ENCODE data around the genes SPDYE11 and TBL2.

GRCh38 chr7:72840344-72840658 is 12.3 kb upstream of the TYW1B start:
- RRBS: no CpG with 5 or more reads among the region's 4 CpGs

GRCh38 chr7:73057826-73058188 is at the start of gene SPDYE11:
Gene SPDYE11 (minus strand): TSS chr7:73057911.
- RRBS: no CpG with 5 or more reads among the region's 7 CpGs

DNA sequence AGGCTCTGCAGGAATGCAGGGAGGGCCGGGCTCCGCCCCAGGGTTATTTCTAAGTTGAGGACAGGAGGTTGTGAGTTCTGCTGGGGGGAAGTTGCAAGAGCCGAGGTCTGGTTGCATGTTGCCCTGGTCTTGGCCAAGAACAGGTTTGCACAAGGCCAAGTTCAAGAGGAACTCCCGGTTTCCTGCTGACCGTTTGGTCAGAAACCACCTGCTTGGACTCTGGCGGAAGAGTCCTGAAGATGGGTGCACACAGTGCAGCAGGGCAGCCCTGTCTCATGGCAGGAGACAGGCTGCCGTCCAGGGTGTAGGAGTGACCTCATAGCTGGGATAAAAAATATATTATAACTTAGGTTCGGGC is 72.7 kb downstream of the NSUN5 start:
- RRBS: no CpG with 5 or more reads among the region's 8 CpGs

- RRBS: no CpG with 5 or more reads among the region's 5 CpGs
Measured at GRCh38 chr7:73319745-73320100, 8.2 kb downstream of the TRIM50 start.

DNA sequence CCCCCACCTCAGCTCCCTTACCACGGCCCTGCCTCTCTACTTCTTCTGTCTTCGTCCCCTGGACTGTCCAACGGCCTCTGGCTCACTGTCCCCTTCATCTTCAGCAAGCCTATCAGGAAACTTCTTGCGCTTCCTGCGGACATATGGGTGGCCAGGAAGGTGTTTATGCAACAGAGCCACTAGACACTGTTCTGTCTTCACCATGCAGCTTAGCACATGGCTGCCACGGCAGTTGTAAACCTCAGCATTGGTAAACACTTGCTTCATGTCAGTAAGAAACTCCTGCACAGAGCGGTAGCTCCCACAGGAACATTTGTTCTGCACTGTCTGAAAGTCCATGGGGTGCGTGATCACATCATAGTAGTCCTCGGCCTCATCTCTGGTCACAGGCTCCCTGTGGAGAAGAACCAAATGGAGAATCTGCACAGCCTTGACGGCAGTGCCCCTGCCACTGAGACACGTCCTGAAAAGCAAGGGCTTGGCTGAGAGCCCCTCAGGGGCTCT is 8.6 kb downstream of the FZD9 start:
- RRBS: no CpG with 5 or more reads among the region's 11 CpGs

DNA sequence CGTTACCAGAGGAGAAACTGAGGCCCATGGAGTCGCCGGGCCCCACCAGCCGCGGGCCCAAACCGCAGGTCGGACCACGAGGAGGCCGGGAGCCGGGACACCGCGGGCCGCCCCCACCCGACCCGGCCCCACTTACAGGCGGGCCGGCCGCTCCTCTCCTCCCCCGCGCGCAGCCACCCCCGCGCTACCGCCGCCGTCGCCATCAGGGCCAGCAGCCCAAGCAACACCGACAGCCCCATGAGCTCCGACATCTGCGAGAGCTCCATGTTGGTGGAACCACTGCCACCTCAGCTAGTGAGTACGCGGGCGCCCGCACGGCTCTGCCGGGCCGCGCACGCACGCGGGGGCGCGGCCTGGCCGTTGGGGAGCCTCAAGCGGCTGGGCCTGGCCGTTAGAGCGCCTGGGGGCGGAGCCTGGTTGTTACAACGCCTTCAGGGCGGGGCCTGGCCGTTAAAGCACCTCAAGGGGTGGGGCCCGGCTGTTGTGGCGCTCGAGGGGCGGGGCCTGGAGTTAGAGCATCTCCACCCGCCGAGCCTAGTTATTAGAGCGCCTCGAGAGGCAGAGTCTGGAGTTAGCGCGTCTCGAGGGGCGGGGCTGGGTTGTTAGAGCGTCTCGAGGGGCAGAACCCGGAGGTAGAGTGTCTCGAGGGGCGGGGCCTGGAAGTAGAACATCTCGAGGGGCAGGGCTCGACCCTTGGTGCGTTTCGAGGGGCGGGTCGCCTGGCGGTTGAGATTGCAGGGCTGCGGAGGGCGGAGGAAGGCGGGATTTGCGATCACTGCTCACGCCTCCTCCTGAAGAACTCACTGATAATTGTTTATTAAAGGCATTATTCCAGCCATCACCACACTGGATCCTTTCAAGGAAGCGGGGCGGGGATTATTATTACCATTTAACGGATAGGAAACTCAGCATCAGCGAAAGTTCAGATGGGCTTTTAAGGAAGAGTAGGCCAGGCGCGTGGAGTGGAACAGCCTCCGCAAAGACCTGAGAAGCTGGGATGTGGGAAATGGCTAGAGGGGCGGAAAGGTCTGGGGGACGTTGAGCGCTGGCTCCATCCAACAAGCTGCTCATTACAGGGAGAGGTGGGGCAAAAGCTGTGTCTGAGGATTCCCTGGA is at the start of gene TBL2:
Gene TBL2 (minus strand): TSS at position 296 of the 1,116 bp plus-strand sequence.
- RRBS: under 1% methylated on average over 8 of the region's 90 CpGs

DNA sequence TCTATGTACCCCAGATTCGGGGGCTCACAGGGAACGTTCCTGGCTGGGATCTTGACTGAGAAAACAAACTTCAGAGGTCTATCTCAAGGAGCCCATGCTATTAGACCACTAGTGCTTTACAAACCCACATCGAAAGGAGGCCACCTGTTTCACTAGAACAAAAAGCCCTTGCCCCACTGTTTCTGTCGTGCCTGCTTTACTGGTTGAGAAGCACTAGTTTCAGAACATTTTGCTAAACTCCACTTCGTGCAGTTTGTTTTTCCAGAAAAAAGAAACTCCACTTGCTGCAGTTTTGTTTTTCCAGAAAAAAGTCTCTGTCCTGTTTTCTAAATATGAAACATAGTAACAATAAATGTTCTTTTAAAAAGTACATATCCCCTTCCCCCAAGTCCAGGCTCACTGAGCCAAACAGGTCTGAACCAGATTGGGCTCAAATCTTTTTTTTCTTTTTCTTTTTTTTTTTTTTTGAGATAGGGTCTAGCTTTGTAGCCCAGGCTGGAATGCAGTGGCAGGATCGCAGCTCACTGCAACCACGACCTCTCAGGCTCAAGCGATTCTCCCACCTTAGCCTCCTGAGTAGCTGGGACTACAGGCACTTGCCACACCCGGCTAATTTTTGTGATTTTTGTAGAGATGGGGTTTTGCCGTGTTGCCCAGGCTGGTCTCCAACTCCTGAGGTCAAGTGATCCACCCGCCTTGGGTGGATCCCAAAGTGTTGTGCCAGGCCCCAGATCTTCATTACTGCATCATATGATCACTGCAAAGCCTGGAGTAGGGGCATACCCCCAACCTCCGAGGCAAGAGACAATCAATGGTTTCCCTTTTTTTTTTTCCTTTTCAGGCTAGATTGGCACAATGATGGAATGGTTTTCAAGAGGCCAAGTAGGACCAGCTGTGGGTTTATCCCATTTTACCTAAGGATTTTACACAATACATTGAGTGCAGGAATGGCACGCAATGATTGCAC is 2.9 kb downstream of the DNAJC30 start:
- RRBS: no CpG with 5 or more reads among the region's 13 CpGs

GRCh38 chr7:73766660-73767350 is 3.3 kb downstream of the CLDN3 start:
- RRBS: no CpG with 5 or more reads among the region's 18 CpGs

GRCh38 chr7:73822226-73823077 is 8.3 kb upstream of the CLDN4 start:
- RRBS: no CpG with 5 or more reads among the region's 18 CpGs

GRCh38 chr7:73899712-73900346 is 38.9 kb downstream of the TMEM270 start:
- RRBS: 83% methylated on average over 1 of the region's 19 CpGs

- RRBS: no CpG with 5 or more reads among the region's 12 CpGs
Measured at GRCh38 chr7:74030570-74031200, 2.7 kb downstream of the ELN start.

DNA sequence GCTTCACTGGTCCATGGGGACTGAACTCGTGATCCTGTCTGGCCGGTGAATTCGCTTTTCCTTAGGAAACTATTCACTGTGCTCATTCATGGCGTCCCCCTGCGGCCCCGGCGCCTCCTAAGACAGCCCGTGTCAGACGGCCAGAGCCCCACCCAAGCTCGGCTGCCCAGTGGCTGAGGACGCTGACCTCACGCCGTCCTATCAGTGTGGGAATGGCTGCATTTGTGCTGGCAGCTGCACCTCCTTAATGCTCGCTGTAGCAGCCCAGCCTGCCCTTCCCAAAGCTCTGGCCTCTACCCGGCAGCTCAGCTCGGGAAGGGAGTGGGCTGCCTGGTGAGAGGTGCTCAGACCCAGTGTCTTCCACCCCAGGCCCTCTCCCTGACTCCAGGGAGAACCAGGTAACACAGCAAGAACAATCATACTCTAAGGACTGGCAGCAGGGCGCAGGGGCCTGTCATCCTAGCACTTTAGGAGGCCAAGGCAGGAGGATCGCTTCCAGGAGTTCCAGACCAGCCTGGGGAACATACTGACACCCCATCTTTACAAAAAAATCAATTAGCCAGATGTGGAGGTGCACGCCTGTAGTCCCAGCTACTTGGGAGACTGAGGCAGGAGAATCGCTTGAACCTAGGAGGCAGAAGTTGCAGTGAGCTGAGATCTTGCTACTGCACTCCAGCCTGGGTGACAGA is 6.2 kb downstream of the ELN start:
- RRBS: 89% methylated on average over 5 of the region's 20 CpGs

DNA sequence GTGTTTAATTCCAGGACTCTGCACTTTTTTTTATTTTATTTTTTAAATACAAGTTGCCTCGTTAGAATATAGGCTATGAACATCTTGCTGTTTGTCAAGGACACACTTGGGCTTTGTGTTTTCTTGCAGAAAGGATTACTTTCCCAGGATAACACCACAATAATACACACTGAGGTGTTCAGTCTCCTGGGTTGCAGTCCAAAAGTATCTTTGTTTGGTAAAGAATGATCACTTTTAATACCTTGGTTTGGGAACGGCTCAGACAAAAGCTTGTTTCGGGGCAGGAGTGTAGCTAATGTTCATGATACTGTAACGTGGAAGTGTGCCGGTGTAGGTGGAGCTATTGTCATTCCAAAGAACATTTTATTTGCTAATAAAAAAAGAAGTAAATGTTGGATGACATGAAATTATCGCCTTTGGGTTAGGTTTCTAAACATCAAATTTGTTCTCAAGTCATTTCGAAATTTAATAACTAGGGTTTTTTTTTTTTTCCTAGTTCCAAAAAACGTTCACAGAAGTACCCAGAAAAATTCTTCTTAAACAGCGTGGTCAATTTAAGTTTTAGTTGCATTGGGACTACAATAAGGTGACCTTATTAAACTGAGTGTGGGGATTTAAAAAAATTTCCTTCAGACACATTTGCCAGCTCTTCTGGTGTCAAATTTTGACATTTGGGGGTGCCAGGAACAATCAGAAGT is 1.2 kb downstream of the EIF4H start:
- RRBS: no CpG with 5 or more reads among the region's 9 CpGs

- RRBS: no CpG with 5 or more reads among the region's 36 CpGs
Measured at GRCh38 chr7:74195362-74196744, 14.0 kb upstream of the LAT2 start.

- RRBS: 84% methylated on average over 4 of the region's 13 CpGs
Measured at GRCh38 chr7:74212481-74213068, 2.8 kb downstream of the LAT2 start.

- RRBS: 31% methylated on average over 3 of the region's 16 CpGs
Measured at GRCh38 chr7:74324757-74325477, 35.7 kb downstream of the CLIP2 start.

- RRBS: 87% methylated on average over 2 of the region's 8 CpGs
Measured at GRCh38 chr7:74363941-74364507, 74.8 kb downstream of the CLIP2 start.

GRCh38 chr7:74452916-74453264 is 816 bp upstream of the GTF2IRD1 start:
- RRBS: no CpG with 5 or more reads among the region's 10 CpGs

- RRBS: 34% methylated on average over 6 of the region's 15 CpGs
Measured at GRCh38 chr7:74462563-74463058, 8.9 kb downstream of the GTF2IRD1 start.

DNA sequence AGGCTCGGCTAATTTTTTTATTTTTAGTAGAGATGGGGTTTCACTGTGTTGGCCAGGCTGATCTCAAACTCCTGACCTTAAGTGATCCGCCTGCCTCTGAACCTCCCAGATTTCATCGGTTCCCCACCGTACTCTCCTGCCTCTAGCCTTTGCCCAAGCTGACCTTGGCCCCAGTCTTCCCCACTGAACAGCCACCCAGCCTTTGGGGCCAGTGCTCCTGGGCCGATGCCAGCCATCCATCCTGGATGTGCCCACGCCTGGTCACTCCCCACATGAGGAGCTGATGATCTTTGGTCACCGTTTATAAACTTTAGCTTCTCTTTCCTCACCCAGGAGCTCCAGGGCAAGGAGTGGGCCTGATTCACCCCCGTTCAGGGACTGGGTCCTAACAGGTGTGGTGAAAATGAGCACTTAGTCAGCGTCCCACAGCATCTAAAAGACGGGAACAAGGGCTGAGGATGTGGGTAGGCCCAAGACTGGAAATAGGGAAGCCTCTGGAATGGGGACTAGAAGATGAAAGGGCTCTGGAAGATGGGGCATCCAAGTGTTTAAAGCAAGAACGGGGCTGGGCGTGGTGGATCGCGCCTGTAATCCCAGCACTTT is 22.9 kb downstream of the GTF2IRD1 start:
- RRBS: no CpG with 5 or more reads among the region's 14 CpGs

Data from epithelial cell of prostate (primary cell).